Ureter (tissue), 1 donor: ENCODE measurements around a stretch of chr19.

DNA sequence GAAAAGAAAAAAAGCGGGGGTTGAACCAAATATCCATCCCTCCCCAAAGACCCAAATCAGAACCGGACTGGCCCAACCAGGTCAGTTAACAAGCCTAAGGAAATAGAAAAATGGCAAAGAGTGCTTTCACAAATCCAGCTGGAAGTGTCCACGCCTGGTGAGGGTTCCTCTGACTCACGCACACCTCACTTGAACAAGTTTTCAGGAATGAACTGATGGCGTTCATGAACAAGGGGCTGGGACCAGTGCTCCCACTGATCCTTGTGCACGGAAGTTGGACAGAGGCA lies 1.1 kb downstream of the DNMT1 start:
- PRO-cap = no peak

DNA sequence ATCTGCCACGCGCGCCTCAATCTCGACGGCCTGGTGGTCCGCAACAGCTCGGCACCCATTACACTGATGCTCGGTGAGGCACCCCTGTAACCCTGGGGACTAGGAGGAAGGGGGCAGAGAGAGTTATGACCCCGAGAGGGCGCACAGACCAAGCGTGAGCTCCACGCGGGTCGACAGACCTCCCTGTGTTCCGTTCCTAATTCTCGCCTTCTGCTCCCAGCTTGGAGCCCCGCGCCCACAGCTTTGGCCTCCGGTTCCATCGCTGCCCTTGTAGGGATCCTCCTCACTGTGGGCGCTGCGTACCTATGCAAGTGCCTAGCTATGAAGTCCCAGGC lies 978 bp downstream of the ICAM4 start:
- PRO-cap = no peak

- PRO-cap = no peak
These were observed 5.6 kb upstream of the FDX2 start for GRCh38 chr19:10321350-10321820.

DNA sequence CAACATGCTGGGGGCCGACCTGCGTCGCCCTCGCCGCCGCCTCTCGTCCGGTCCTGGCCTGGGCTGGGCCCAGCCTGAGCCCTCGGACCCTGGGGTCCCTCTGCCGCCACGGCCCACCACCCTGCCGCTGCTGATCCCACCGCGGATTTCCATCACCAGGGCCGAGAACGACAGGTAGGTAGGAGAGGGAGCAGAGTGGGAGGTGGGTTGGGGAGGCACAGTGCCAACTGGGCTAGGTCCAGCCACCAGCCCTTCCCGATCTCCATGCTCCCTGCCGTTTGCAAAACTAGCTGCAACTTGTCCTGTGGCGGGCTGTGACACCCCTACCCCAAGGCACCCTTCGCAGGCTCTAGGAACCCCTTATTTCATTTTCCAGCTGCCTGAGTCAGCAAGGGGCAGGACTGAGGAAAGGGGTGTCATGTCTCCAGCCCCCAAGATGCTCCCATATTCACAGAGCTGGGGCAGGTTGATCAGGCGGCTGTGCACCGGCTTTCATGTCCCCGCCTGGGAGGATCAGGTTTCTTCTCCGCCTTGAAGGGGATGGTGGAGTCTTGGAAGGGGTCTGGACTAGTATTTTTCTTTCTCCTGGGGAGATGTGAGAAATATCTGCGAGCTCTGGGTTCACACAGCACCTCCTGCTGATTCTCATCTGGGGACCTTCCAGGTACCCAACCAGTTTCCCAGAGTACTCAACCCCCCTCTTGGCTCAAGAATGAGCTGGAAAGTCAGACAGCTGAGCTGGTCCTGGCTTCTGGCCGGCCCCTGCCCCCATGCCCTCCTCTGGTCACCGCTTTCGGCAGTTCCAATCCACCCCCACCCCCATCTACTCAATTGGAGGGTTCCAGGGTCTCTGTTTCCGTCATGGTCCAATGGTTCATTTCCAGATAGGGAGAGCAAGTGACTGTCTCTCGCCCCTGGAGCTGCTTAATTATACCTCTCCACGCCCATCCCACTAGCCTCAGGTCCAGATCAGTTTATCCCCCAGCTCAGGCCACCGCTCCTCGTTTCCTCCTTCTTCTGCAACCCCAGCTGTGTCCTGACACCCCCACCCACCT lies 2.3 kb upstream of the PDE4A start:
- PRO-cap = no peak

DNA sequence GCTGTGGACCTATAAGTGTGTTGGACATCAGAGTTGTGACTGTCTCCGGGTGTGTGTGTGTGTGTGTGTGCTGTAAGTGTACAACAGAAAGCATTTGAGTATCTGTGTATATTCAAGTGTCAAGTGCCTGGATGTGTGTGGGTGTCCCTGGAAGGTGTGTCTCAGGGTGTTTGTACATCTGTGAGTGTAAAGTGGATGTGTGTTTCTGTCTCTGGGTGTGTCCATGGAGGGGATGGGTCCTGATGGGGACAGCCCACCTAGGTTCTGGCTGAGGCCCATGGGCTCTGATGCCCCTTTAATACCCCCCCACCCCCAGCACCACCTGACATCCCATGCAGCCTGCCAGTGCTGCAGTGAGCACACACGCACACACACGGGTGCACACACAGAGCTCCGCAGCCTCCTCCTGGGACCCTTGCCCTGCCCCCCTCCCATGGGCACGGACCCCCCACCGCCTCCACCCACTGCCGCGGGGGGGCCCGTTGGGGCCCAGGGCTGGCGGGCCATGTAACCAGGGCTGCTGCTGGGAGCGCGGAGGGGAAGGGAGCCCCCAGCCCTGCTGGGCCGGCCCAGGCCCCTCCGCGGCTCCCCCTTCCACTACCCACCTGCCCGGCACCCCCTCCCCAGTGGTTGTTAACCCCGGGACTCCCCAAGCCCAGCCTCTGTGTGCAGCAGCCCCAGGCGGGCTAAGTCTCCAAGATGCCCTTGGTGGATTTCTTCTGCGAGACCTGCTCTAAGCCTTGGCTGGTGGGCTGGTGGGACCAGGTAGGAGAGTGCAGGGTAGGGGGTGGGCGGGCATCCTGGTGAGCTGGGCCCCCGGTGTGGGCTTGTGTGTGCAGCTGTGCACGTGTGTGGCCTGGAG lies 32.5 kb downstream of the PDE4A start:
- PRO-cap = no peak

GRCh38 chr19:10569096-10569899 lies 519 bp upstream of the CDKN2D start:
- PRO-cap = no peak

DNA sequence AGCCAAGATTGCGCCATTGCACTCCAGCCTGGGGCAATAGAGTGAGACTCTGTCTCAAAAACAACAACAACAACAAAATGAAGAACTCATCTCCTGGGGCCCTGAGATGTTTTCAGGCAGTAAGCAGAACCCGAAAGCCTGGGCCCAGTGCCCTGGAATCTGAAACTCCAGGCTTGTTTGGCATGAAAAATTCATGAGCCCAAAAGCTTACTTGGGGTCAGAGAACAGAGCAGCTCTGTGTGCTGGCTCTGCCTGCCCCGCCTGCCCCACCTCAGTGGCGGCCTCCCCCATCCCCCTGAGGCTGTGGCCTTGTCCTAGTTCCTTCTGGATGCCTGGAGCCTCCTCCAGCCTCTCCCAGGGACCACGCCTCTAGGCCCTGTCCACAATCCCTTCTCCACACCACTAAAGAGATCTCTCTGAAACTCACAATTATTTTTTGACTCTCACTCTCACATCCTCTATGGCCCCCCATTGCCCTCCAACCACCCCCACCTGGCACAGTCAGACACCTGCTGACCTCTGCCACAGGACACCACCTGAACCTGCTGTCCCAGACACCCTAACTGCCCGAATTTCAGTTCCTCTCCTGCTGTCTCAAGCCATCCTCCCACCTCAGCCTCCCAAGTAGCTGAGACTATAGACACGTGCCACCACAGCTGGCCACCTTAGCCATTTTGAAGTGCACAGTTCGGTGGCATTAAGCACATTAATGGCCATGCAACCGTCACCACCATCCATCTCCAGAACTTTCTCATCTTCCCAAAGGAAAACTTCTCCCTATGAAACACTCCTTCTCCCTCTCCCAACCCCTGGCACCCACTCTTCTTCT lies 7.0 kb upstream of the AP1M2 start:
- PRO-cap = no peak

- PRO-cap = no peak
These were observed 21.4 kb upstream of the QTRT1 start for GRCh38 chr19:10679415-10680682.

GRCh38 chr19:10736112-10736895 lies 18.4 kb downstream of the DNM2 start:
- PRO-cap = no peak

DNA sequence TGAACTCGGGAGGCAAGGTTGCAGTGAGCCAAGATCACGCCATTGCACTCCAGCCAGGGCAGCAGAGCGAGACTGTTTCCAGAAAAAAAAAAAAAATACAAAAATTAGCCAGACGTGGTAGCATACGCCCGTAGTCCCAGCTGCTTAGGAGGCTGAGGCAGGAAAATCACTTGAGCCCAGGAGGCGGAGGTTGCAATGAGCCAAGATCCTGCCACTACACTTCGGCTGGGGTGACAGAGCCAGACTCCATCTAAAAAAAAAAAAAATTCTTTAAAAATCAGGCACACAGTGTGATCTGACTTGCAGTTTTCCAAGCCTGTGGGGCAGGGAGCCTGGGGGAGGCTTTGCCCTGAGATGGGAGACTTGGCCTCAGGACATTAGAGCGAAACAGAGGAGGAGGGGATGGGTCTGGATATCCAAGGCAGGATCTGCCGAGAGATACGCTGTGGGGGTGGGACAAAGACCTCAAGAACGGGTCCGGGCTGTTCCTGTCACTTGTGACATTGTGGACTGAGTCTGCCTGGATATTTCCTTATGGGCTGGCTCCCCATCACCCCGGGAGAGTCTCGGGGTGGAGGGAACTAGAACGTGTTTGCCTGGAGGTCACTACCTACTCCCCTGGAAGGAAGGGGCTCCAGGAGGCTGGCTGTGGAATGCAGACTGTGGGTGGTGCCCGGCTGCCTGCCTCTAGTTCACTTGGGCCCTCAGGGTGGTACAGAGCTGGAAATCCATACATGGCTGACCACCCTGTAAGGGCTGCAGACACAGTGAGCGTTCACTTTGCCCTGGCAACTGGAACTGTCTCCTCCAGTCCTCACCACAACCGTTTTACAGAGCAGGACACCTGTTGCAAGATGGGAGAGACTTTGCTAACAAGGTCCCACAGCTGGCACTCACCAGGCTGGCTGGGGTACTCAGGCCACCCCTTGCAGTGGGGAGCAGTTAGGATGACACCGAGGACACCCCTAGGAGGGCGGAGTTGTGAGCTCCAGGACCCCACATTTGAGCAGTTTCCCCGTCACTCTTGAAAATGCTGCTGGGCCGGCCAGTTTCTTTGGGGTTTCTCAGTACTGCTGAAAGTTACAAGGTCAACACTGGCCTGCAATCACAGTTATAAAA lies 26.4 kb downstream of the DNM2 start:
- PRO-cap = no peak

DNA sequence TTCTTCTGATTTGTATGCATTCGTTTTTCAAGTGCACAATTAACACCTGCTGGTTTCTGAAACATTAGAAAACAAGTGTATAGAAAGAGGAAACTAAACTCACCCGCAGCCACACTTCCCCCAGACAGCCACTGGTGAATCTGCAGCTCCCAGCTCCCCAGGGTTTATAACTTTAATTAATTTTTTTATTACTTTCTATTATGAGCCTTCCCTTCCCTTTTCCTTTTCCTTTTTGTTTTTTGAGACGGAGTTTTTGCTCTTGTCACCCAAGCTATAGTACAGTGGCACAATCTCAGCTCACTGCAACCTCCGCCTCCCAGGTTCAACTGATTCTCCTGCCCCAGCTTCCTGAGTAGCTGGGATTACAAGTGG lies 58.7 kb downstream of the TMED1 start:
- PRO-cap = no peak

- PRO-cap = unidirectional peak, plus-strand start at chr19:10816559
These were observed 19.8 kb downstream of the TMED1 start for GRCh38 chr19:10815806-10816976.

- PRO-cap = no peak
These were observed 5.0 kb downstream of the TMED1 start for GRCh38 chr19:10830884-10831459.

- PRO-cap = no peak
These were observed 8.3 kb upstream of the CARM1 start for GRCh38 chr19:10862974-10863616.

DNA sequence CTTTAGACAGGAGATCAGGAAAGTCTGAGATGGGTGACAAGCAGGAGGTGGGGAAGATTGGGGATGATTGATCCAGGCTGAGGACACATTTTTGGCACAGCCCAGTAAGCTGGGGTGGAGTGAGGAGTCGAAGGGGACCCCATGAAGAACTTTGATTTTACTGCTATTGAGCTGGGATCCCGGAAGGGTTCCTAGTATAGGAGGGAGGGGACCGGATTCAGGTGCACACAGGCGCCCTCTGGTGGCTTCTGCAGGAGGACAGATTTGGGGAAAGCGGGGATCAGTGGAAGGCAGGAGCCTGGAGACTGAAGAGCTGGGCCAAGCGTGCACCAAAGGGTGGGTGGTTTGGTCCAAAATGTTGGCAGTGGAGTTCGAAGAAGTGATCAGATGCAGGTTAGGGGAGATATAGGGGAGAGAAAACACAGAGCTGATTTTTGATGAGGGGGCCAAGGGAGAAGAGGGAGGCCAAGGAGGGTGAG lies 7.0 kb upstream of the CARM1 start:
- PRO-cap = no peak

DNA sequence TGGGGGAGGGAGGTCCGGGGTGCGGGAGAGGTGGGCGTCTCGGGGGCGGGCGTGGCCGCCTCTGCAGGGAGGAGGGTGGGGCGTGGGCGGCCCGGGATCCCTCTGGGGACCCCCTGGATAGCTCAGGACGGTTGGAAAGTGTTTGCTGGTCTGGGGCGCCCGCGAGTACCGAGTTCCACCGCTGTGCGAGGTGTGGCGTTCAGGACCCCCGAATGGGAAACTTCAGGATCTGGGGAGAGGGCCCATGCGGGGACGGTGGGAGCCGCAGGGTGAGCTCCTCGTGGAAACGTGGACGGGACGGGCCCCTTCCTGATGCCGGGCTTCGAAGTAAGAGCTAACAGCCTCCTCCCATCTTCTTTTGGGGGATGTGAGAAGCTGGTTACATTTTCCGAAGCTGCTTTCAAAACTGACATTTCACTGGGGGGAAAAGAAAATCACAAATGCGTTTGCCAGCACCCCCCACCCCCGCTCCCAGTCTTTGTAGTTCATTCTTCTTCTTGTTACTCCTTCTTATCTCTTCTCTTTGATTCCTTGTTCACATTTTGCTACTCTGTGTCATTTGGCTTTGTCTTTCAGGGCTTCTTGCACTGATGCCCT lies 1.0 kb downstream of the CARM1 start:
- PRO-cap = no peak

DNA sequence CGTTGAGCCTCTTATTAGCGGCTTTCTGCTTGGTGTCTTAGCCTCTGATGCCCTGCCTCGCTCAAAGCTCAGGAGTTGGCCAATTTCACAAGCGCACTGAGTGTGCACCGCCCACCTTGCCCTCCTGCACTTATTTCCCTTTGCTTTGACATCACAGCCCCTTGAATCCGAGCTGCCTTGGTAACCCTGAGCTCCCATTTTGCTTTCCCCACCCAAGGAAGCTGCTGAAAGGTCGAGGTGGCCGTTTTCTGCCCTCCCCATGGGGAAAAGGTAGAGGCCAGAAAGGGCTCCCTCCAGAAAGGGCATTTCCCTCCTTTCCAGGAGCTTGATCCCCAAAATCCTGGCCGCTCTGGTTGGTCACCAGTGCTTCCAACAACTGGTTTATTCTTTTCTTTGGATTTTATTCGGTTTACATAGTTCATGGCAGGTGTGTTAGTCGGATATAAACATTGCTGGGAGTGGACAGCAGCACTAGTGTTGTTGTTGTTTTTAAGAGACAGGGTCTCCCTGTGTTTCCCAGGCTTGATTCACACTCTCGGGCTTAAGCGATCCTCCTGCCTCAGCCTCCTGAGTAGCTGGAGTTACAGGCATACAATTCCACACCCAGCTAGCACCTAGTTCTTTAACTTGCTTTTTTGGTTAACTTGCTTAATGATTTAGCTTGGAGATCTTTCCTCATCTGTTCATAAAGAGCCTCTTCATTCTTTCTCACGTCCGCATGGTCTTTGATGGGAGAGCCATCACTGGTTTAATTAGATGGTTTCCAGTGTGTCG lies 9.7 kb downstream of the YIPF2 start:
- PRO-cap = no peak

DNA sequence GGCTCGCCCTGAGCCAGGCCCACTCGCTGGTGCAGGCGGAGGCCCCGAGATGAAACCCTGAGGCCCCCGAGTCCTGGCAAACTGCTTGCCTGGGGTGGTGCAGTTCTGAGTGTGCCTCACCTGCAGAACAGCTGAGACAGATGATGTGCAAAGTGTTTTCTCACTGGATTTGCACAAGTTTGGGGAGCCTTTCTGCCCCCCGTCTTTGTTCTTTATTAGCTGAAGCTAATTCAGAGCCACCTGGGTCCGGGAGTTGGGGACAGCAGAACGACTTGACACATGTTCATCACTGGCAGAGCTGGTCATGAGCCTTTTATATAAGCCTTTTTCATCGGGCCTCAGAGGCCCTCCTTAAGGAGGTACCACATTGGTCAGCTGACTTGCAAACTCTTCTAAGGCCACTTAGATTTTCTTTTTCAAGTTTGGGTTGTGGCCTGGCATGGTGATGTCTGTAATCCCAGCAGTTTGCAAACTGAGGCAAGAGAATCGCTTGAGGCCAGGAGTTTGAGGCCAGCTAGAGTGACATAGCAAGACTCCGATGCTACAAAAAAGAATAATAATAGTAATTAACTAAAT lies 1.1 kb downstream of the TIMM29 start:
- PRO-cap = no peak

- PRO-cap = no peak
These were observed 35.3 kb downstream of the SMARCA4 start for GRCh38 chr19:10995965-10996694.

DNA sequence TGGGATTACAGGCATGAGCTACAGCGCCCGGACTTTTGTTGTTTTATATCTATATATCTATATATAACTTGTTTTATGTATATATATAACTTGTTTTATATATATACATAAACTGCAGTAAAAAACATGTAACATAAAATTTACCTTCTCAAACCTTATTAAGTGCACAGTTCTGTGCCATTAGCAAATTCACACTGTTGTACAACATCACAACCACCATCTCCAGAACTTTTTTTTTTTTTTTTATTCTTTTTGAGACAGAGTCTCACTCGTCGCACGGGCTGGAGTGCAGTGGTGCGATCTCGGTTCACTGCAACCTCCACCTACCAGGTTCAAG lies 20.2 kb downstream of the LDLR start:
- PRO-cap = no peak